Colic lymph node (tissue), 1 donor: ENCODE results near the genes B4GALNT4 and CEND1.

- PRO-cap: unidirectional peak, plus-strand start at chr11:206766
Measured at GRCh38 chr11:205894-206857, 1.0 kb downstream of the BET1L start.

GRCh38 chr11:215418-216358 lies 8.2 kb downstream of the RIC8A start:
- PRO-cap: no peak

GRCh38 chr11:223921-224231 lies 12.3 kb downstream of the SIRT3 start:
- PRO-cap: no peak

- PRO-cap: no peak
Measured at GRCh38 chr11:238732-239171, 2.0 kb downstream of the PSMD13 start.

DNA sequence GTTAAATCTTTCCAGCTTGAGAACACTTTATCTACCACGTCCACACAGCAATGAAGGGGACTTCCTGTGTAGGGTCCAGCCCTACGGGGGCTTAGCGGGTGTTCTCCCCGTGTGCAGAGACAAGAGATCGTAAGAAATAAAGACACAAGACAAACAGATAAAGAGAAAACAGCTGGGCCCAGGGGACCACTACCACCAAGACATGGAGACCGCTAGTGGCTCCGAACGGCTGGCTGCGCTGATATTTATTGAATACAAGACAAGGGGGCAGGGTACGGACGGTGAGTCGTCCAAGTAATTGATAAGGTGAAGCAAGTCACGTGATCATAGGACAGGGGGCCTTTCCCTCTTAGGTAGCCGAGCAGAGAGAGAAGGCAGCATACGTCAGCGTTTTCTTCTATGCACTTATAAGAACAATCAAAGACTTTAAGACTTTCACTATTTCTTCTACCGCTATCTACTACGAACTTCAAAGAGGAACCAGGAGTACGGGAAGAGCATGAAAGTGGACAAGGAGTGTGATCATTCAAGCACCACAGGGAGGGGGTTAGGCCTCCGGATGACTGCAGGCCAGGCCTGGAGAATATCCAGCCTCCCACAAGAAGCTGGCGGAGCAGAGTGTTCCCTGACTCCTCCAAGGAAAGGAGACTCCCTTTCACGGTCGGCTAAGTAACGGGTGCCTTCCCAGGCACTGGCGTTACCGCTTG lies 4.2 kb upstream of the IFITM3 start:
- PRO-cap: no peak

- PRO-cap: unidirectional peak, plus-strand start at chr11:369461
Measured at GRCh38 chr11:368868-370057, at the start of gene B4GALNT4. Gene B4GALNT4 (plus strand): TSS chr11:369499.

DNA sequence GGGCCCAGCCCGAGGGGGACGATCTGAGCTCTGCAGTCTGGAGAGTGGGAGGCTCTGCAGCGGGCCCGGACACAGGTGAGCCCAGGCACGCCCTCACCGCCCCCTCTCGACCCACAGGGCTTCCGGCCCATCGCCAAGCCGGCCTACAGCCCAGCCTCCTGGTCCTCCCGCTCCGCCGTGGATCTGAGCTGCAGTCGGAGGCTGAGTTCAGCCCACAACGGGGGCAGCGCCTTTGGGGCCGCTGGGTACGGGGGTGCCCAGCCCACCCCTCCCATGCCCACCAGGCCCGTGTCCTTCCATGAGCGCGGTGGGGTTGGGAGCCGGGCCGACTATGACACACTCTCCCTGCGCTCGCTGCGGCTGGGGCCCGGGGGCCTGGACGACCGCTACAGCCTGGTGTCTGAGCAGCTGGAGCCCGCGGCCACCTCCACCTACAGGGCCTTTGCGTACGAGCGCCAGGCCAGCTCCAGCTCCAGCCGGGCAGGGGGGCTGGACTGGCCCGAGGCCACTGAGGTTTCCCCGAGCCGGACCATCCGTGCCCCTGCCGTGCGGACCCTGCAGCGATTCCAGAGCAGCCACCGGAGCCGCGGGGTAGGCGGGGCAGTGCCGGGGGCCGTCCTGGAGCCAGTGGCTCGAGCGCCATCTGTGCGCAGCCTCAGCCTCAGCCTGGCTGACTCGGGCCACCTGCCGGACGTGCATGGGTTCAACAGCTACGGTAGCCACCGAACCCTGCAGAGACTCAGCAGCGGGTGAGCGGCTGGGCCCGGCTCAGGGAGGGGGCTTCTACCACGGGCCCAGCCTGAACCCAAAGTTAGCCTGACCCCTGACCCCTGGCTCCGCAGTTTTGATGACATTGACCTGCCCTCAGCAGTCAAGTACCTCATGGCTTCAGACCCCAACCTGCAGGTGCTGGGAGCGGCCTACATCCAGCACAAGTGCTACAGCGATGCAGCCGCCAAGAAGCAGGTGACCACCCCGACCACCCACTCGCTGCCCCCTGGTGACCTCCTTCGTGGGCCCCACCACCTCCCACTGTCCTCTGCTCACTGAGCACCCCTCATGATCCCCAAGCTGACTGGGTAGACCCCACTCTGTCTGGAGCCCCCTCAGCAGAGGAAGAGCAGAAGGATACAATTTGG lies 3.1 kb downstream of the PKP3 start:
- PRO-cap: no peak

DNA sequence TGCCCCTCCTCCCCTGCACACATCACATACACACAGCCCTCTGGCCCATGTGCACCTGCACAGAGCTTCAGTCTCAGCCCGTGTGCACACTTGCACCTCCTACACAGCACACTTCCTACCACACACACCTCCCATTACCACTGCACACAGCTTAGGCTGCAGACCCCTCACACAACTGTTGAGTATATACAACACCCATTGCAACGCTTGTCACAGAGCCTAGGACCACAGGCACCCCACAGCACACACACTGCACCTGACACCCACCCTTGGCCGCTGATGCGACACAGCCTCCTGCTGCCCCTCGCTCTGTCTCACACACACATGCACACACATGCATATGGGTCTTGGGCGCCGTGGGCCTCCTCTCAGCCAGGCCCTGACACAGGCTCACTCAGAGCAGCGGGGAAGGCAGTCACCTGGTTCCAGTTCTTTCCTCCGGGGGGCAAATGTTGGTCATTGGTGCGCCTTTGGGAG lies 357 bp downstream of the SIGIRR start:
- PRO-cap: no peak

DNA sequence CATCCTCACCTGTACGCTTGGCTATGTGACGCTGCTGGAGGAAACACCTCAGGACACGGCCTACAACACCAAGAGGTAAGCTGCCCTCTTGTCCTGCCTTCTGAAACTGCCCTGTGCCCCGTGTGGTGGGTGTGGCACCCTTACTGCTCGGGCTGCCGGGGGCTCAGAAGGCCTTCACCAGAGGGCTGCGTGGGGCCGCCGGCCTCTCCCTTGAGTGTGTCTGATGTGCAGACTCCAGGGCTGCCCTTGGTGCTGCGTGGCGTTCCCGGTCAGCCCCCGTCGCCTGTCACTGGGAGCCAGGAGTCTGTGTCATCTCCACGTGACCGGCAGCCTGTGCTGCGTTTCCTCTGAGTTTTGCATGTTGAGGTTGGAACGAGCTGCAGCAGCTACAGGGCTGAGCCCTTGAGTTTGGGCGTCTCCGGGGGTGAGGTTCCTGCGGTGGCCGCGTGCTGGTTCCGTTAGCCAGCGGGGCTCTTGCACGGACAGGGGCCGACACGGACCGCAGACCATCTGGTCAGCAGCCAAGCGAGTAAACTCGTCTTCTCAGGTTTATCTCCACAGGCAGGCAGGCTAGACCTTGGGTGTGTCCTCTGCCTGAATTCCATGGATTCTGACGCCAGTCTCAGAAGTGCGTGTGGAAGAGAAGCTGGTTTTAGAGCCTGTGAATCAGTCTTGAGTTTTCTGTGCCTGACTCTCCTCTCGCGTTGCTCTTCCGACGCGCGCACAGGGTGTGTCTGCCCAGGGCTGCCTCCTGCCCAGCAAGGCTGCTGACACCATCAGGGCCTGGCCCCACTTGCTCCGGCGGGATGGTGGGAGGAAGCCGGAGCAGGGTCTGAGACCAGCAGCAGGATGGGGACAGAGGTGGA lies 10.4 kb downstream of the PTDSS2 start:
- PRO-cap: no peak

GRCh38 chr11:469264-470318 lies 19.5 kb downstream of the PTDSS2 start:
- PRO-cap: unidirectional peak, minus-strand start at chr11:469784

DNA sequence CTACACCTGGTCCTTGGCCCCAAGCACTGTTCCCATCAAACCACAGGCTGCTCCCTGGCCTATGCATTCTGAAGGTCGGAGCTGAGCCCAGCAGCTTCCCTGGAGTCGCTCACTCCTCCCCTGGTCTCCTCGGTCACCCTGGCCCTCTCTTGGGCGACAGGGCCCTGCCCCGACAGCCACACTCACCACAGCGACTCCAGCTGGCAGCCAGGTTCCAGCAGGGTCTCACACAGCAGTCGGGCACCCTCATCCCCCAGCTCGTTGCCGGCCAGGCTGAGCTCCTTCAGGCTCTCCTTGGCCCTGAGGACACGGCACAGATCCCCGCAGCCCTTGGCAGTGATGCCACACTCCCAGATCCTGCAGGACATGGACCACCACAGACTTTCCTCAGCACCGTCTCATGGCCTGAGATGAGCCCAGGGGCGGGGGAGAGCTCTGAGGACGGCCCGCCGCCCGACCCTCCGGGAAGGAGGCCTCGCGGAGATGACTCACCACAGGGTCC lies 8.7 kb downstream of the RNH1 start:
- PRO-cap: no peak

DNA sequence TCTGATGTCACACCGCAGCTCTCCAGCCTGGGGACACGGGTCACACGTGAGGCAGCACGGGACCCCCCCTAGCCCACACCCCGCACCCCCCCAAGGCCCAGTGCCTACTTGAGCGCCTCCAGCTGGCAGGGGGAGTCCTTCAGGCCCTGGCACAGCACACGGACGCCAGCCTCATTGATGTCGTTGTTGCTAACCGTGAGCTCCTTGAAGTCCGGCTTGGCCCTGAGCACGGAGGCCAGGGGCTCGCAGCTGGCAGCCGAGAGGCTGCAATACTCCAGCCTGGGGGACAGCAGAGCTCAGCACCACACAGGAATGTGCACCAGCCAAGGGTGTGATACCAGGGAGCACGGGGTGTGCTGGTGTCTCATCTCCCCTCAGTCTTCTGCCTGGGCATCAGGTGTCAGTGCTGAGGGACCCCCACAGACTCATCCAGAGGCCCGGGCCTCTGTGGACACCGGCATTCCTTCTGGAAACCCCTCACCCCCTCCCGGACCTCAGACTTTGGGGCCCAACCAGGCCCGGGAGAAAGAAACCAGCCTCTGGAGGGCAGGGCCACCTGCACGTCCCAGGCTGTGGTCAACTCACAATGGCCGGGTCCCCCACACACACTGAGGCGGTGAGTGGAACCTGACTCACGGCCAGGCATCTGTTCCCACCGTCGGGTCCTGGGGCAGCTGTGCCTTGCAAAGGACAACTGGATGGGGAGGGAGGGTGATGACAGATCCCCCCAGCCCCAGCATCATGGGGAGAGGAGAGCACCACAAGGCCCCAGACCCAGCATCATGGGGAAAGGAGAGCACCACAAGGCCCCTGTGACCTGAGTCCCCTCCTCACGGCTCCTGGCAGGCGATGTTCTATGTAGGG lies 7.9 kb downstream of the RNH1 start:
- PRO-cap: no peak

GRCh38 chr11:503964-505273 lies 2.6 kb downstream of the RNH1 start:
- PRO-cap: bidirectional peak, plus-strand start at chr11:504477, minus-strand start at chr11:504448; unidirectional peak, minus-strand start at chr11:504918

GRCh38 chr11:513578-513799 lies 6.4 kb upstream of the RNH1 start:
- PRO-cap: no peak

- PRO-cap: no peak
Measured at GRCh38 chr11:541438-542017, 4.2 kb downstream of the LRRC56 start.

DNA sequence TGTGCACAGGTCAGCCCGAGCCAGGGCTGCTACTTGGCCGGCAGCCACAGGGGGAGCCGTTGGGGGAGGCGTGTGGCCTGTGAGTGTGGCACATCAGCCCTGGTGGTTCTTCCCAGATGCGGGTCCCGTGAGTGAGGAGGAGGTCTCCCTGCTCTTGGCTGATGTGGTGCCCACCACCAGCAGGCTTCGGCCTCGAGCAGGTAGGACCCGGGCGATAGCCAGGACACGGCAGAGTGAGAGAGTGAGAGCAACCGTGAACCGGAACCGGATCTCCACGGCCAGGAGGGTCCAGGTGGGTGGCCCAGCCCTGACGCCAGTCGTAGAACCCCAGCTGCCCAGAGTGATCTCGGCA lies 18.5 kb downstream of the IRF7 start:
- PRO-cap: no peak

- PRO-cap: no peak
Measured at GRCh38 chr11:620014-620549, 4.3 kb upstream of the IRF7 start.

DNA sequence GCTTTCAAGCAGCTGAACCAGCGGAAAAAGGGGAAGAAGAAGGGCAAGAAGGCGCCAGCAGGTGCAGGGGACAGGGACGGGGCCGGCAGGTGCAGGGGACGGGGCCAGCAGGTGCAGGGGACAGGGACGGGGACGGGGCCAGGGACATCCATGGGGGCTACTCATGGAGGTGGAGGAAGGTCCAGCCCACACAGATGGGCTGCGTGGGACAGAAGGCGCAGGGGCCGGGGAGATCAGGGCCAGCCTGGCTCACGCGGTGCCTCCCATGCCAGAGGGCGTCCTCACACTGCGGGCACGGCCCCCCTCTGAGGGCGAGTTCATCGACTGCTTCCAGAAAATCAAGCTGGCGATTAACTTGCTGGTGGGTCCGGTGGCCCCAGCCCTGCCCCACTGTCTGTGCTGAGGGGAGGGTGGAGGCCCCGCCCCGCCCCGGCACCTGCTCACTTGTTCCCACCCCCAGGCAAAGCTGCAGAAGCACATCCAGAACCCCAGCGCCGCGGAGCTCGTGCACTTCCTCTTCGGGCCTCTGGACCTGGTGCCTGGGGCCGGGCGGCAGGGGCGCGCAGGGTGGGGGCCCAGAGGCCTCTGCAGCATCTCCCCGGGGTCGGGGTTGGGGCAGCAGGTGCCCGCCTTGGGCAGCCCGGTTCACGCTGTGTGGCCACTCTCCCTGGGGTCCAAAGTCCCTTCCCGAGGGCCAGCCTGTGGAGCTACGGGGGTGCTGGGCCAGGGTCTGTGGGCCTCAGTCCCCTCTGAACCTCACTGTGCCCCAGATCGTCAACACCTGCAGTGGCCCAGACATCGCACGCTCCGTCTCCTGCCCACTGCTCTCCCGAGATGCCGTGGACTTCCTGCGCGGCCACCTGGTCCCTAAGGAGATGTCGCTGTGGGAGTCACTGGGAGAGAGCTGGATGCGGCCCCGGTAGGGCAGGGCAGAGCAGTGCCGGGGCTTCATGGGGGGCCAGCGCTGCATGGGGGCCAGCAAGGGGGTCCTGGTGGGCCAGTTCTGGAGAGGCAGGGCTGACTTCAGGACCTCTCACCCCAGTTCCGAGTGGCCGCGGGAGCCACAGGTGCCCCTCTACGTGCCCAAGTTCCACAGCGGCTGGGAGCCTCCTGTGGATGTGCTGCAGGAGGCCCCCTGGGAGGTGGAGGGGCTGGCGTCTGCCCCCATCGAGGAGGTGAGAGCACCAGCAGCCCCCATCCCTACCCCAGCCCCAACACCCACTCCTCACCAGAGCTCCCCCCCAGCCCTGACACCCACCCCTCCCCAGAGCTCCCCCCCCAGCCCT lies 16.0 kb downstream of the EPS8L2 start:
- PRO-cap: no peak

DNA sequence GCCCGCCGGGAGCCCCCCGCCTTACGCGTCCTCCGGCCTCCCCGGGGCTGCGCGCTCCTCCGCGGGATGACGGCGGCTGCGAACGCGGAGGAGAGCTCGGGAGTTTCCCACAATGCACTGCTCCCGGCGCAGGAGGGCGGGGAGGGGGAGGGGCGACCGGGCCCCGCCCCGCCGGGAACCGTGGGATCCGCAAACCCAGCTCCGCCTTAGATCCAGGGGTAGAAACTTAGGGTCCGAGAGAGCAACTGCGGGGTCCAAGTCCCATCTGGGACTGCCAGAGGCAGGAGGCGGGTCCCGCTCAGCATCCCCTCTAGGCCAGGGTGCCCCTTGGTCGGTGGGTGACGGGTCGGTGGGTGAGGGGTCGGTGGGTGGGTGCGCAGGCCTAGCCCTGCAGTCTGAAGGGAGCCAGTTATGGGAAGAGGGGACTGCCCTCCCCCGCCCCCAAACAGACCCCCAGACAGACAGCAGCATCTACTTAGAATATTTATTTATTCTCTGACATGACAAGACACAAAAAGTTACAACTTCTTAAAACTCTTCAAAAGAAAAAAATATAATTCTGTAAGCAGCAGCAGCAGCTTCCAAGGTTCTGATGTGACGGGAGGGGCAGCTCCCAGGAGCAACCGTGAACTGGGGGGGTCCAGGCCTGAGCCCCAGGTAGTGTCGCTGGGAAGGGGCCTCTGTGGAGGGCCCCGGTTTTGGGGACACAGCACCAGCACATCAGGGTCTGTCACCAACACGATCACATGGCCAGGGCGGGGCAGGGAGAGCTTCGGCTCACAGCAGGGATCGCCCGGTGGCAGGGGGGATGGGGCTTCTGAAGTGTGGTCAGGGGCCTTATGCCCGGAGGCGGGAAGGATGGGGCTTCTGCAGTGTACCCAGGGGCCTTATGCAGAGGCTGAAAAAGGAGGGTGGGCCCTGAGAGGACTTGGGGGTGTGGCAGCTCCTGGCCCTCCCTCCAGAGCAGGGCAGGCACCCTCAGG lies at the start of gene CEND1:
CEND1 (minus strand) TSS at position 86 of the 983 bp plus-strand sequence.
- PRO-cap: bidirectional peak, plus-strand start at position 327 of the sequence, minus-strand start at position 84 of the sequence

DNA sequence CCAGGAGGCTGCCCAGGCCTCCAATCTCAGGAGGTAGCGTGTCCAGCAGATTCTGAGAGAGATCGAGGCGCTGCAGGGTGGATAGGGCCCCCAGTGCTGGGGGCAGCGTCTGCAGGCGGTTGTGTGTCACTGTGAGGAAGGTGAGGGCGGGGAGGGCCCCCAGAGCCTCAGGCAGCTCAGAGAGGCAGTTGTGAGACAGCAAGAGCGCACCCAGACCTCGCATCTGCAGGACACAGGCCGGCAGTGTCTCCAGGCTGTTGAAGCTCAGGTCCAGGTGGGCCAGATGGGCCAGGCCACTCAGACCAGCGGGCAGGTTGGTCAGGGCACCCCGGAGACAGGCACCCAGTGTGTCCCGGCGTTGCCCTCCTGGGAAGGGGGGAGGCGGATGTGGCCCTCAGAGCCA lies 1.8 kb downstream of the PIDD1 start:
- PRO-cap: no peak